SUDHL5 (cell line): Measurements from ENCODE around the gene FAM174B.

DNA sequence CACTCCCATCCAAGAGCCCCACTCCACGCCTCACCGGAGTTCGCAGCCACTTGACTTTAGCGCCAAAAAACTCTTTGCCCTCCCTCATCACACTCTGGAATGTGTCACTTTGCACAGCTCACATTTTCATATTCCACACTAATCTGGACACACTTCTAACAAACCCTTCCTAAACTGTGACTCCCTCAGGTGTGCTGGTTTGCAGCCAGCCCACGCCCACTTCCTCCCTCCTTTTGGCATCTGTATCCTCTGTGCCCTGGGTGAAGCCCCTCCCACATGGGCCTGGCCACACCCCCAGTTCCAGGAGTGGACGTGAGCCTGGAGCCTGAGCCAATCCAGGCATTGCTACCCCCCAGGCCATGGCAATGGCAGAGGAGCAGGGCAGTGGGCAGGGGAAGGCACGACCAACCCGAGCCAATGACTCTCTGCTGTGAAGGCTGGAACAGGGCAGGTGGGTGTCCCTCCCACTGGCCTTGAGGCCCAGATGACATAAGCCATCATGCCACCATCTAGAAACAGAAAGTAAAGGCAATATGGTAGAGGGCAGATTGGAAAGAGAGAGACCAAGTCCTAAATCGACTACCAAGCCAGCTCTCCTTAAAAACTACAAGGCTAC lies 18.7 kb downstream of the FAM174B start:
- PRO-cap, result no peak

- PRO-cap, result no peak
Measured at GRCh38 chr15:92654935-92656045, at the start of gene FAM174B. Gene FAM174B, minus strand, starts transcription at chr15:92655775.

- PRO-cap, result bidirectional peak, plus-strand start at chr15:92845405, minus-strand start at chr15:92845287
Measured at GRCh38 chr15:92845140-92845659, 54.9 kb upstream of the CHD2 start.

- PRO-cap, result unidirectional peak, minus-strand start at chr15:92850363
Measured at GRCh38 chr15:92850197-92850439, 50.0 kb upstream of the CHD2 start.

DNA sequence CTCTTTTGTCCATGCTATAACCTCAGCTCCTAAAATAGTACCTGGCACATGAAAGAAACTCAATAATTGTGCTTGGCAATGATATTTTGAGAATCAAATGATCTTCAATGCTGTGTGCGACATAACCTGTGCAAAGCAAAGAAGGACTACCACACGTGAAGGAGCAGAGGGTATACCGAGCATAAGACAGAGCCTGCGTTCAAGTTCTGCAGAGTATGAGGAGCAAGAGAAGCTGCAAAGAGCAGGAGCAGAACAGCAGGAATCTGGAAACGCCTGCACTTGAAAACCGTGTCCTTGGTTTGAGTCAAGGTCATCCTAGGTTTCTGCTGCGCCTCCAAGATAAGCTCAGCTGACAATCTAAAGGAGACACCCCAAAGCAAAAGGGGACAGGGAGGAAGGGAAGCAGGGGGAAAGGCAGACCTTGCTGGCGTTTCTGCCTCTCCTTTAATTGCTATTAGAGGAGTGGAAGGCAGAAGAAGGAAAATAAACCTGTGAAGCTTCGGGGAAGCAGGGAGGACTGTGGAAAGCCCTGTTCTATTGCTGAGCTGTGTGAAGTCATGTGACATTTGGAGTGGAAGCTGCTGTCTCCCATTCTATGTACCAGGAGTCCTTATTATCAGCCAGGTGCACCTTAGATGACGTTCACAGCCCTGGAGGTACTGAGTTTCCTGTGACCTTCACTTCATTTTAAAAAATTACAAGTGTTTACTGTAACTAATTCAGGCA lies 21.6 kb upstream of the CHD2 start:
- PRO-cap, result no peak

- PRO-cap, result no peak
Measured at GRCh38 chr15:92881023-92881726, 18.9 kb upstream of the CHD2 start.

- PRO-cap, result no peak
Measured at GRCh38 chr15:92891656-92892546, 8.2 kb upstream of the CHD2 start.

DNA sequence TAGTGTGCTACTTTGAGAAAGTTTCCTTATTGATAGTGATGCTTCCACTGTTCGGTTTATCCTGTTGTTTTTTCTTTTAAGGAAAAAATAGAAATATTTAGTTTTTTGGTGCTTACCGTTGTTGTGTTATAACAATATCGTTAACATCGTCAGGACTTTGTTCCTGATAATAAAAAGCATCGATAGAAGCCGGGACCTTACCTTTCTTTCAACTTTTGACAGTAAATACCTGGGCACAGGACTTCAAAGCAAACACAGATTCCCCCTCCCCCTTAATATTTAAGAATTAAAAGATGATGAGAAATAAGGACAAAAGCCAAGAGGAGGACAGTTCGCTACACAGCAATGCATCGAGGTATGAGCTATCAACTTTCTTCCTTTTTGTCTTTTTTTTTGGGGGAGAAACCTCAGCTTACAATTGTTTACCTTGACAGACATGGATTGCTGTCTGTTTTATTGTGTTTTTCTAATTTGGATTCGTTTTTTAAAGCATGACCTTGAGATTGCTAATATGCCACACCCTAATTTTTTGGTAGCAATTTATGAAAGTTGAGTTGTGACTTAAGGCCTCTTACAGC lies 910 bp downstream of the CHD2 start:
- PRO-cap, result no peak

DNA sequence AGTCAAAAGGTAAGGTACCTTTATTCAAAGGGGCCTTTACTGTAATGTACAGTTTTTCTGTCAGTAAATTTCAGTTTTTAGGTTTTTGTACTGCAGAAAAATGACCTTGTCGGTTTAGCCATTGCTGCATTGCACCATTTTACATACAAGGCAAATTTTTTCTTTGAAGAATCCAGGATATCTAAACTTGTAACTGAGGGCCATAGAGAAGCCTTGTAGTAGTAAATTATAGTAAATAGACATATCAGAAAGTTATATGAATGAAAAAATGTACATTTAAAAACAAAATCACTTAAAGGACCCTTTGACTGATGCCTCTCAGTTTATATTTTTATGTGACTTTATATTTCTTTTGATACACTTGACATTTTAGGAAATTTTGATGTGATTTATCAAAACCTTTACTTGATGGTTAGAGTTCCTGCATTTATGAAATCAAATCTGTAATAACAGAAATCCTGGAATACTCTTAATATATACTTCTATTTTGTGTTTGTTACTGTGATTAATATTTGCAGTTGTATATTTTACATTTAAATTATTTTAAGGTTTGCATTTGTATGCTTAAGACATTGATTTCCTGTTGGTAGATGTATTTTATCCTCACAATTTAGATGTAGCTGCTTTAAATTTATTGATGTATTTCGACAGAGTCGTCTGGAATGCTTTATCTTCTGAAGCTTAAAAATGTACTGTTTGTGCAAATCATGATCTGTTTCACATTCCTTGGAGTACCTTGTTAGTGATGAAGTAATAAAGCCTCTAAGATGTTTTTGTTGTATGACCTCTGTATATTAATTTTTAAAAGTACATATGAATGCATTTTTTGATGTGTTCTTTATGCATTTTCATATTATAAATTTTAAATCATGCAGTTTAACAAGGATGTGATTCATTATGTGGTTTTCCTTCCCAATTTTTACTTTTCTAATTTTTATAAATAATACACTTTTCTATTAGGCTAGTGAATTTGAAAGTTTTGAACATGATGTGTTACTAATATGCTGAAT lies 1.7 kb downstream of the CHD2 start:
- PRO-cap, result no peak

GRCh38 chr15:92922416-92922862 lies 22.3 kb downstream of the CHD2 start:
- PRO-cap, result no peak

DNA sequence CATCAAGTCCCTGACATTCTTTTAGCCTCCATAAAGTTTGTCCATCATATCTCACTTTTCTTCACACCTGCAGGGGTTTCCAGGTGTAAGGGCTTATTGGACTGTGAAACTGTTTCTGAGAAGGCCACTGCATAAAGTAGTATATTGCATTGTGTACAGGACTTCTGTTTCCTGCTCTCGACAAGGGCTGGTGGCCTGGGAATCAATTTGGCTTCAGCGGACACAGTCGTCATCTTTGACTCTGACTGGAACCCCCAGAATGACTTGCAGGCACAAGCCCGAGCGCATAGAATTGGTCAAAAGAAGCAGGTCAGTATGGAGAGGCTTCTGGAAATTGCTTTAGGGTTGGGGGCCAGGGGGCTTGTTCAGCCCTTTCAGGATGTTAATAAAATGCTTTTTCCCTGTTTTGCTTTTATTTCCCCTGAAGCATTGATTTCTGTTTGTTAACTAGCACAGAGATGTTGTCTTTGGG lies 78.0 kb downstream of the CHD2 start:
- PRO-cap, result no peak

GRCh38 chr15:92981067-92982145 lies 81.3 kb downstream of the CHD2 start:
- PRO-cap, result no peak

GRCh38 chr15:93000254-93001015 lies 88.6 kb downstream of the RGMA start:
- PRO-cap, result no peak

GRCh38 chr15:93016966-93017594 lies 71.9 kb downstream of the RGMA start:
- PRO-cap, result no peak

DNA sequence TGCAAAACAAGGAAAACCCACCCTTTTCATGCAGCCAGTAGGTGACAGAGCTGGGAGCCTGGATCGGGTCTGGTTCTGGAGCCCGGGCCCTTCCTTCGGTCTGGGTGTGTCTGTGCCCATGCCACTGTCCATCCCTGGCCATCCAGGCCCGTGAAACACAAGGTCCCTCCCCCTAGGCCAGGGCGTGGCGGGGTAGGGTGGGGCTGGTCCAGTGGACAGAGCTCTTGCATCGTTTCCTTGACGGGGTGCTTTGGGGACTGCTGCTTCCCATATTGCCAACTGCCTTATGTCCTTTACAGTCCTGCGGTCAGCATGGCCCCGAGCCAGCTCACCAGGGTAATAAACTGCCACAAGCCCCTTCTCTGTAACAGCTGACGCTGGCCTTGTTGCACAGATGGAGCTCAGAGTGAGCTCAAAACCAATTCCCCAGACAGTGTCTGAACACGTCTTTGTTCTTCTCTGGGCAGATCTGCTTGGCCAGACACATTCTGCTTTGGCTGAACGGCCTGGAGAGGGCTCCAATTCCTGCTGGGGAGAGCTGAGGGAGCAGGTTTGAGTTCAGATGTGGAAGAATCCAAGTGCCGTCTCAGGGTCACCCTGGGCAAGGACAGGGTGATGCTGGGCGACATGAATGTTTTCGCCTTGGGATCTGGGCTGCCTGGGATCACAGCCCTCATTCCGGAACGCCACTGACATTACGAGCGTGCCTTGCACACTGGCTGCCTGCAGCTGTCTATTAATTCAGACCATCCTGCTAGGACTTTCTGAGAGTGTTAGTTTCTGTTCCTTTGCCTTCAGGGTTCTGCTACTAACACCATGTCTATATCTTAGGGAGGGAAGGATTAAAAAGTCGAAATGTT lies 51.5 kb downstream of the RGMA start:
- PRO-cap, result no peak

- PRO-cap, result no peak
Measured at GRCh38 chr15:93073405-93073823, 15.6 kb downstream of the RGMA start.

- PRO-cap, result no peak
Measured at GRCh38 chr15:94070208-94071171, 160.9 kb upstream of the MCTP2 start.

GRCh38 chr15:94075083-94075770 lies 156.1 kb upstream of the MCTP2 start:
- PRO-cap, result no peak

- PRO-cap, result no peak
Measured at GRCh38 chr15:94229389-94230448, 1.6 kb upstream of the MCTP2 start.

DNA sequence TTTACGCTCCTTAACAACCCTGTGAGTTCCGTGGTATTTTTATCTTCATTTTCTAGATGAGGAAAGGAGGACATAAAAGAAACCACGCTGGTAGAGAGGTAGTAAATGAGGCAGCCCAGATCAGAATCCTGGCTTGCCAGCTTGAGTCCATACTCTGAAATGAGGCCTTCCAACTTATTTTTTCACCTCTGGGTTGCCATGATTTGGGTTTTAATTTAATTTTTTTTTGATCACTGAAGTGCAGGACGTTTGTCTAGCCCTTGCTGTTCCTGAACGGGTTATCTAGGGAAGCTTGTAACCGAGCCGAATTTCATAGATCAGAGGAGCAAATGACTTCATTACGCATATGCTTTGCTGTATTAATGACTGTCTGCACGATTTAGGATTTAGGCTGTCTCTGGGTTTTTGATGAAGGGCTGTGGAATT lies 614.4 kb downstream of the MCTP2 start:
- PRO-cap, result no peak